Jurkat, Clone E6-1 (cell line): ENCODE data around the gene CTRB2.

DNA sequence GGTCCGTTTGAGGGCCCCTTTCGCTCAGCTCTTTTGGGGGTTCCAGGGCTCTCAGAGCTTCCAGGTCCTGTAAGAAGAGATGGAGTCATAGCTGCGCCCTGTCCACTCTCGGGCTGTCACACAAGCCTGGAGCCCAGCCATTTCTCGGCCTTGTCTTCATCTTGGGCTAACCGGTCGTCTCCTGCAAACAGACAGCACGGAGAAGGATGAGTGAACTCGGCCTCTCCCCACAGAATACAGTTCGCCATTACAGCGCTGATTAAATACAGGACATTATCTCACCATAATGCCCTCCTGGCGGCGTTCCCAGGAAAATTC, 45.4 kb upstream of the ZFHX3 start:
- RRBS = no CpG with 5 or more reads among the region's 13 CpGs

DNA sequence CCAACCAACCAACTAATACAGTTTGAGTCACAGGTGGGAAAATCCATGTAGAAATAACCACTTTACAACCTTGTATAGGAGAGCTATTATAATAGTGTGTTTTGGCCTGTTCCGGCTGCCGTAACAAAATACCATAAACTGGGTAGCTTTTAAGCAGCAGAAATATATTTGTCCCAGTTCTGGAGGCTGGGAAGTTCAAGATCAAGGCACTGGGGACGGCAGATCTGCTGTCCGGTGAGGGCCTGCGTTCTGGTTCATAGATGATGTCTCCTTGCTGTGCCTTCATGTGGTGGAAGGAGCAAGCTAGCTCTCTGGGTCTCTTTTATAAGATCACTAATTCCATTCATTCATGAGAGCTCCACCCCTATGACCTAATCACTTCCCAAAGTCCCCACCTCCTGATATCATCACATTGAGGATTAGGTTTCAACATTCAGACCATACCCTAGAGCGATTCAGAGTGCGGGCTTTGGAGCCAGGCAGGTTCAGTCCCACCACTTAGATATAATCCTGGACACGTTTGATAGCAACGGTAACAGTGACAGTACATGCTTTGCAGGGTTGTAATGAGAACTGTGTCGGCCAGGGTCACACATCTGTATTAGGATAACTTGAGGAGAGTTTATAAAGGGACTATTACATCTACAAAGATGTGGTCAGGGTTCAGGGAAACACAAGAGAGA, 76.3 kb upstream of the ZFHX3 start:
- RRBS = no CpG with 5 or more reads among the region's 10 CpGs

DNA sequence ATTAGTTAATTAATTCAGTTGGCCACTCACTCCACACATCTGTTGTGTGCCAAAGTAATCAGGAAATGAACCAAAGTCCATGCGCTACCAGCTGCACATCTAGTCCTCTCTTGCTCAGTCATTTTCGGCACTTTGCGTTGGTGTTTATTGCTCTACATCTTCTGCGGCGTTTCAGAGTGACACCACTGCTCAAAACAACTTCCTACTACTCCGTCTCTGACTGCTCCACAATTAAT, 101.4 kb upstream of the ZFHX3 start:
- RRBS = no CpG with 5 or more reads among the region's 6 CpGs

GRCh38 chr16:73153958-73154678, 106.2 kb upstream of the ZFHX3 start:
- RRBS = no CpG with 5 or more reads among the region's 14 CpGs

- RRBS = no CpG with 5 or more reads among the region's 8 CpGs
These were observed 447.6 kb upstream of the PSMD7 start for GRCh38 chr16:73848862-73849640.

DNA sequence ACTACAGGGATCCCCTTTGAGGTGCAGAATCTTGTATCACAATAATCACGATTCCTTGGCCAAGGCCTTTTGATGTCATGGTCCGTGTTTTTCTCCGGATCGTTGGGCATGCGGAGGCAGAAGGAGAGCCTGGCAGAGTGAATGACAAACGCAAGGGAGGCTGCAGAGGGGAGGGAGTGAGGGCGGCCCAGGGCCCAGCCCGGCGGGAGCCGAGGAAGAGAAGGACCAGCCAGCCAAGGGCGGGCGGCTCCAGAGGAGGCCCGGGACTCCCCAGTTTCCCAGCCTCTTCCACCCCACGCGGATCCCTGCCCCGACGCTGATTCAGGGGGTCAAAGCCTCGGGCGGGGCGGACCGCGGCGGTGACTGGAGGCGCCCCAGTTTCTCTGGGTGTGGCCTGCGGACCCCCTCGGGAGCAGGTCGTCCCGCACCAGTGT, 14.7 kb downstream of the CLEC18B start:
- RRBS = no CpG with 5 or more reads among the region's 28 CpGs

- RRBS = 91% methylated on average over 2 of the region's 23 CpGs
These were observed 30.9 kb upstream of the CLEC18B start for GRCh38 chr16:74451702-74453005.

DNA sequence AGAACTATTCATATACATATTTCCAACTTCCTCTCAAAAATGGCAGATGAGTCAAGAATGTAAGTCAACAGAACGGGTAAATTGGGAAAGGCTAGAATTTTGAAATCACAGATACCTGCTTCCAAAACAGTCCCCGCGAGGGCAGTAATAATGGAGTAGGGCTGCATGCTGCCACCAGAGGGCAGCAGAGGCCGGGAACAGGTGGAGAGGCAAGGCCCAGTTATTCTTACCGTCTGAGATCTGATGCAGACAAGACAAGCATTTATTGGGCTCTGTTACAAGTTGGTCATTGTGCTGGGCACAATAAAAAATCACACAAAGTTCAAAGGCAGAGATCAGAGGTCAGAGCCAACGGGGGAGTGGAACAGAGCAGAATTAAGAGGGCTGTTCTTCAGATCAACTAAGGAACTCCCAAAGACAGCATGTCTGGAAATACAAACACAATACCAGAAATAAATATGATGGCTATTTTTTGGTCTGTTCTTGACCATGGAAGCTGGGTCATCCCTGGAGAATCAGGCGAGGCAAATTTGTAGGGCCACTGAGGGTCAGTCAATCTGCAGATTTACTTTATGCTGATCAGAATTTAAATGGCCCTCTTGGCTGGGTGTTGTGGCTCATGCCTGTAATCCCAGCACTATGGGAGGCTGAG, 8.9 kb upstream of the MLKL start:
- RRBS = no CpG with 5 or more reads among the region's 7 CpGs

DNA sequence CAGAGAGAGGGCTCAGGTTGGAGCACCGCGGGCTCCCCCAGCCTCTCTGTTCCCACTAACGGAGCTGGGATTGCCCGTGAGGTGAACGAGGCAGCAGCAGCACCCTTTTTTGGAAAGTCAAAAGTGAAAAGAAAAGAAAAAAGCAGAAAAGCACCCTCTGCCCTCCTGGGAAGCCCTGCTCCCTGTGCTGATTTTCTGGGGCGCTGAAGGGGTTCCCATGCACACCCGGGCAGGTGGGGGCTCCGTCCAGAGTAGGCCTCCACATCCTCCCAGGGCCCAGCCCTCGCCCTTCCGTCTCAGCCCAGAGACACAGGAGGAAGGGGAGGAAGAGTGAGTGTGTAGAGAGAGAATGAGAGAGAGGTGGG, 36.8 kb downstream of the FA2H start:
- RRBS = no CpG with 5 or more reads among the region's 10 CpGs

GRCh38 chr16:74887942-74888585, 96.9 kb downstream of the WDR59 start:
- RRBS = no CpG with 5 or more reads among the region's 15 CpGs

DNA sequence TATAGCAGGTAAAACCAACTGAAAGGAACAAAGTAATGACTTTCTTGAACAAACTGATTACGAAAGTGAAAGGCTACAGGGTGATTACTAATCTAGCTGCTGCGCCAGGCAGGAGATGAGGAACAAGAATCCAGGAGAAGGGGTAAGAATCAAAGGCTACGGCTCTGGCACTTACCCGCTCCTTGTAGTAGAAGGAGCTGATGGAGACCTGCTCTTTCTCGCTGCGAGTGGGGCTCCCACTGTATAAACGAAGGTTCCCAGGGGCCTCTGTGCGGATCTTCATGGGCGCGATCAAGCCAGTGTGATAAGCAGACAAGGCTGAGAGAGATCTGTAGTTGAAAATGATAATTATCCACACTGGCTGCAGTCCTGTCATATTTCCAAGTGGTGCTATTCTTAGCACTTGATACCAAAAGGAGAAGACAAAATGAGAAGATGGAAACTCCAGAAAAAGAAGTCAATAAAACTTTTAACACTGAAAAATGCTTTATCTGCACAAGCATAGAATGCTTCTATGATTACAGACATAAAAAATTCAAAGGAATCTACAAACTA, 81.1 kb downstream of the WDR59 start:
- RRBS = no CpG with 5 or more reads among the region's 10 CpGs

DNA sequence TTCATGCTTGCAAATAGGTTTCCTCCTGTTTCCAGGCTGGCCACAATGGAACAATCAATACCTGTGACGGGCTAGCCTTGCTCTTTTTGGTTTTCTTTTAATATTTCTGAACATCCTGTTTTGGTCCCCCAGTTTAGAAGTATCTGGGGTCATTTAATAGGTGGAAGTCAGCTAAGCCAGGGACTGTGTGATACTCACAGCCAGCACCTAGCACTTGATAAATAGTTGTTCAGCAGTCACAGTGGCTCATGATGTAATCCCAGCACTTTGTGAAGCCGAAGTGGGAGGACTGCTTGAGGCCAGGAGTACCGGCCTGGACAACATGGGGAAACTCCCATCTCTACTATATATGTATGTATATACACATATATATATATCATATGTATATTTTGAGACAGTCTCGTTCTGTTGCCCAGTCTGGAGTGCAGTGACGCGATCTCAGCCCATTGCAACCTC, 1.8 kb upstream of the ZNRF1 start:
- RRBS = no CpG with 5 or more reads among the region's 6 CpGs

DNA sequence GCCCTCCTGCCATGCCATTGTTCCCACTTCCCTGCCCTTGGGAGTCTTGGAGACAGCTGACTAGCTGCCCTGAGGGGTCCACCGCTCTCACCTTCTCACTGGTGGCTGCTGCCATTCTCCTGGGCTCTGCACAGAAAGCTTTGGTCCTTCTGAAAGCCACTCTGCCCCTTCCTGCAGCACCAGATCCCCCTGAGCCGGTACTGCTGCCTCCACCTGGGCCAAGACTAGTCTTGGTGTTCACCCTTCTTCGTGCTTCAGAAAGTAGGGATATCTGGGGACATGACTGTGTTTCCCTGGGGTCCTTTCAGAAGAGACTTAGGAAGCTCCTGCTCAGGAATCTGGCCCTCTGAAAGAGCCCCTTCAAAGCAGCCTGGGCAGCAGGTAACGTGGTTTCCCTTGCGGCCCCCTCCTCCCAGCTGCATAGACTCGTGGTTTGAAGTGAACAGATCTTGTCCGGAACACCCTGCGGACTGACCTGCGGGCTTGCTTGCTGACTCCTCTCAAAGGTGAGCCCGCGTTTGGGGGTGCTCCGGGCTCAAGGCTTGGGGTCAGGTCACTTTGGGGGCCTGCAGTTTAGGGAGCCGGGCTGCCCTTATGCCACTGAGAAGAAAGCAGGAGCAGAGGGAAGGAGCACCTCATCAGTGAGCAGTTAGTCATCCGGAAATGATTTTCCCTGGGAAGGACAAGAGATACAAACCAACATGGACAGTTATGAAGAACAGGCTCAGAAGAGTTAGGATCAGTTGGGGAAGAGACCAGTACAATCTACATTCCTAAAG, 10.3 kb downstream of the LDHD start:
- RRBS = 42% methylated on average over 8 of the region's 14 CpGs

GRCh38 chr16:75120200-75120657, 3.6 kb upstream of the LDHD start:
- RRBS = no CpG with 5 or more reads among the region's 5 CpGs

GRCh38 chr16:75206904-75207491, at the start of gene CTRB2:
Gene CTRB2 (minus strand): TSS chr16:75207161.
- RRBS = 62% methylated on average over 3 of the region's 19 CpGs

- RRBS = 95% methylated on average over 4 of the region's 18 CpGs
These were observed 15.0 kb downstream of the CTRB1 start for GRCh38 chr16:75233752-75234186.

- RRBS = no CpG with 5 or more reads among the region's 3 CpGs
These were observed 5.5 kb downstream of the BCAR1 start for GRCh38 chr16:75246009-75246206.

DNA sequence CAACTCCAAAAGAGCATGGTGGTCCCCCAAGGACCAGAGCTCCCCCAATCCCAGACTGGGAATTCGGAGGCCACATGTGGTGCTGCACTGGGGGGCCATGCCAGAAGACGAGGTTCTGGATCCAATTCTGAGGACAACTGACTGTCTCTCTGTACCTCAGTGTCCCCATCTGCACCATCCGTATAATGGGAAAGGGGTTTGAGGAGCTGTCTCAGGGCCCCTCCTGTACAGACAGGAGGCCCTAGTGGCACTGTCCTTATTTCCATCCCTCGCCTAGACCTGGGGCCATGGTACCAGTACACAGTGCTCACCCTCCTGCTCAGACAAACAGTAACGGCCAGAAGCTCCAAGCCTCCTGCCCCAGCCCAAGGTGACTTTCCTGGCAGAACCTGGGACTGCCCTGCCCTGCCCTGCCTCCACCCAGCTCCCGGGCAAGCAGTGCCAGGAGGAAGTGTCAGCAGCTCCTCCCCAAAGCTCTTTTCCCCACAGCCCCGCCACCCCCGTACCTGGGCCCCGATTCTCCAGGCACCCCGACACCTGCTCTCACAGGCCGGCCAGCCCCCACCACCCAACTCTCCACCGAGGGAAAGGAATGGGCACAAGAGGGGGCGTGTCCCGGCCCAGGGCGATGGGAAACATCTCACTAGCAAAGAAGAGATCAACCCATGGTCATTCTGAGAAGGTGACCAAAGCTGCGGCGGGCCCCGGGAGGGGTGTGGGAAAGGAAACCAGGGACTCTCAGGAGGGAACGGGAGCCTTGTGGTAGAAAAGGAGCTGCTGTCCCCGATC, 1.4 kb downstream of the BCAR1 start:
- RRBS = 9% methylated on average over 8 of the region's 20 CpGs

GRCh38 chr16:75254274-75254932, 3.0 kb upstream of the BCAR1 start:
- RRBS = no CpG with 5 or more reads among the region's 5 CpGs

- RRBS = 21% methylated on average over 3 of the region's 8 CpGs
These were observed 9.1 kb downstream of the CHST6 start for GRCh38 chr16:75486058-75486542.